Osteoblast (primary cell): ENCODE measurements around a stretch of chr9.

- CAGE, long polyA plus RNA: no peak
- RRBS: no CpG with 5 or more reads among the region's 7 CpGs
Measured at GRCh38 chr9:94998149-94998719, 271.7 kb downstream of the AOPEP start.

DNA sequence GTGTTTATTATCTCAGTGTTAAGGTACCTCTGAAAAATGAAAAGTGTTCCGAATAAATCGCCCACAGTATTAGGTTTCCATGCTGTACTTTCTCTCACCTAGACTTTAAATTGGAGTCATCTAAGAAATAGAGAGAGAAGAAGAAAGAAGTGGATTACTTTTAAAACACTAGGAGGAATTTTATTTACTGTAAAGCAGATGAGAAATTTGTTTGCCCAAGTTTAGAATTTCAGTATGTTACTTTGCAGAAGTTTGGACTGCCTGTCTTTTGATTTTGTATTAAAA lies 279.3 kb downstream of the AOPEP start:
- CAGE, long polyA plus RNA: no peak
- RRBS: no CpG with 5 or more reads among the region's 2 CpGs

GRCh38 chr9:95036623-95037252 lies 280.8 kb downstream of the FANCC start:
- CAGE, long polyA plus RNA: no peak
- RRBS: no CpG with 5 or more reads among the region's 3 CpGs

GRCh38 chr9:95062372-95063198 lies 254.9 kb downstream of the FANCC start:
- CAGE, long polyA plus RNA: no peak
- RRBS: no CpG with 5 or more reads among the region's 16 CpGs

DNA sequence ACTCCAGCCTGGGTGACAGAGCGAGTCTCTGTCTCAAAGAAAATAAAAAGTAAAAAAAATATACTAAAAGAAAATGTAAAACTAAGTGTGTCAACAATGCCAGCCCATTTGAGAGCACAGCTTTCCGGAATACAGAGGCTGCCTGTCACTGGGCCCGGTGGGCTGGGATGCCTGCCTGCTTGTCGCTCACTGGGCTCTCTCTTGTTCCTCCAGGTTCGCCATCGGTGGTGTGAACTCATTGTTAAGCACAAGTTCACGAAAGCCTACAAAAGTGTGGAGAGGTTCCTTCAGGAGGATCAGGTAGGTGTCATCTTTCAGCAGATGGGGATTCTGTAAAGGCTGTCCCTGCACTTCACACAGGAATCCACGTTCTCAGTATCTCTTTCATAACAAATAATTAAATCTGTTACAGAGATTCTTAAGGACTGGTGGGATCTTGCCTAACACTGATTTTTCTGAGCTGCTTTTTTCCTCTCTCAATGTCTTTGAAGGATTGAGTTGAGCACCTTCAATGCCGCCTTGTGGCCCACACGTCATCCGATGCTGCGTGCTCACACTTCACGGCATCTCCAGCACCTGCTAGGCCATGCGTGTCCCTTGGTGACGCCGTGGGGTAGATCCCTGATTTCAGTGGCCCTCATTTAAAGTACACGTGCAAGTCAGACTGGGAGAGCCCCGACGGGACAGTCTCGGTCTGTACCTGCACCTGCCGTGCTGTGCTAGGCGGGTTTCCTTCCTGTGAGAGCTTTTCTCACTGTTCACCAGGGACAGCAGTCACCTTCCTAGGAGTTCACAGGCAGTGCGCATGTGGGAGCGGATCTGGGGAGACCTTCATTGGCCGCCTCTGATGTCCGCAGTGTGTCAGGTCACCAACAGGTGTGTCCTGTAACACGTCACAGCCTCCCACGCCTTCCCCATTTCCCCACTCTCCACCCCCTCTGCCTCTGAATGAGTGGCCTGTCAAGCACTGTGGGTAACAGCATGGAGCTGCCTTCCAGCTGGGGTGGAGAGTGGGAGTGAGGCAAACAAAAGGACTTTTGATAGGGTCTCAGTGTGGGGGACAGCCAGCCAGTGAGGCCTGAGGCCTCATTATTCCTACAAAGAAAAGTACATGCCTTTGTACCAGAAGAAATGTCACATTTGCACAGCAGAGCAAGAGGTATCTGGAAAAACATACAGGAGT lies 236.6 kb downstream of the FANCC start:
- CAGE, long polyA plus RNA: no peak
- RRBS: no CpG with 5 or more reads among the region's 28 CpGs

DNA sequence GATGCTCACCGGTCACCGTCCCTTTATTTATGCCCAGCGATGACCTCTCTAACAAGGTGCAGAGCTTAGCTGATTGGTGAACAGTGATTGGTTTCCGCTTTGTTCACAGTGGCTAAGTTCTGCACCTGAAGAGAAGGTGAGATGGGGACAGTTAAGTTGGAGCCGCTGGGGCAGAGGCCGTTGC lies 232.2 kb downstream of the FANCC start:
- CAGE, long polyA plus RNA: no peak
- RRBS: no CpG with 5 or more reads among the region's 6 CpGs

DNA sequence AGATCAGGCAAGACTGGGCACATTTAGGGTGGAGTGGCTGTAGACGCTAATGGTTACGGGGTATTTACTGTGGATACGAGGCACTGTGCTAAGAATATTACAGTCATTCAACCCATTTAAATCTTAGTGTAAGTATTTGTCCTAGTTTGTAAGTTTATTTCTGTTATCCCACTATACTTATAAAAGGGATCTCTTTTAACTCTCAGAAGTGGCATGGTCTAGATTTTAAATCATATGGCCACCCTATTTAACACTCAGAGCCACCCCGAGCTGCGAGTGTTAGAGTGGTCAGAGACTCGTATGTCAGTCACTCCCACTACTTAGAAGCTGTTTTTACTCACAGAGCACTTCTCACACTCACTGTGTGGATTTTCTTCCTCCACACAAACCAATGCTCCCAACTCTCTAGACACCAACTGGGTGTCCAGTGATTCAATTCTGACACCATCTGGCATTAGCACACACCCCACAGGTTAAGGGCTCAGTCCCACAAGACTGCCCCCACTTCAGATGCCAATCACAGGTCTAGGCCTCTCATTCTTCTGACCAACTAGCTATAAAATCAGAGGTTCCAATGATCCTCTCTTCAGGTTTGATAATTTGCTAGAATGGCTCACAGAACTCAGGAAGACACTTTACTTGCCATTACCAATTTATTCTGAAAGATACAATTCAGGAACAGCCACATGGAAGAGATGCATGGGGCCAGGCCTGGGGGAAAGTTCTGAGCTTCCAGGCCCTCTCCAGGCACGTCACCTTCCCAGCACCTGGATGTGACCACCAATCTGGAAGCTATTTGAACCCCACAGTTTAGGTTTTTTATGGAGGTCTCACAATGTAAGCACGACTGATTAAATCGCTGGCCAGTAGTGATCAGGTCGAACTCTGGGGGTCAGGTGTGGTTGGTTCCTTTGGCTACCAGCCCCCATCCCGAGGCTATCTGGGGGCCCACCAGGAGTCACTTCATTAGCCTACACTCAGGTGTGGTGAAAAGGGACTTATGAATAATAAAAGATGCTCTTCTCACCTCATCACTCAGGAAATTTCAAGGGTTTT lies 174.7 kb downstream of the FANCC start:
- CAGE, long polyA plus RNA: no peak
- RRBS: no CpG with 5 or more reads among the region's 11 CpGs

GRCh38 chr9:95270842-95271061 lies 46.8 kb downstream of the FANCC start:
- CAGE, long polyA plus RNA: no peak
- RRBS: no CpG with 5 or more reads among the region's 2 CpGs

- CAGE, long polyA plus RNA: no peak
- RRBS: no CpG with 5 or more reads among the region's 37 CpGs
Measured at GRCh38 chr9:95515793-95516174, 6.7 kb upstream of the PTCH1 start.

DNA sequence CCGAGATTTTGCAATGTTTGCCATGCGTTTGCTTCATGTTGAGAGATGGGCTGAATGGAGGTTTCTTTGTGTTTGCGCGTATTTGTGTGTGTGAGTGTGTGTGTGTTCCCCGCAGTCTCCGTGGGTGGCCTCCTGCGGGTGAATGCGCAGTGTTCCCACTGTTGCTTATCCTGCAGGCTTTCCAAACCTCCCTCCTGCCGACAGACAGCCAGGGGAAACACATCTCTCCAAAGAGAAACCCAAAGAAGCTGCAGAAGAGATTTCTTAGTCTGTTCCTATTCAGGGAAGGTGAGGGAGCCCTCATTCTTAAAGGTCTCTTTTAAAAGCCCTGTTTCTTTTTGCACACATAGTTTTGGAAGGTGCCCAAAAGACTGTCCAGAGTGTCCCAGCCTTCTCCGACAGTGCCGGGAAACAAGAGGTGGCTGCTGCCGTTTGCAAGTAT lies 103.8 kb upstream of the ERCC6L2 start:
- CAGE, long polyA plus RNA: no peak
- RRBS: 18% methylated on average over 2 of the region's 12 CpGs

GRCh38 chr9:95831487-95832133 lies 43.9 kb upstream of the ERCC6L2 start:
- CAGE, long polyA plus RNA: no peak
- RRBS: no CpG with 5 or more reads among the region's 2 CpGs

DNA sequence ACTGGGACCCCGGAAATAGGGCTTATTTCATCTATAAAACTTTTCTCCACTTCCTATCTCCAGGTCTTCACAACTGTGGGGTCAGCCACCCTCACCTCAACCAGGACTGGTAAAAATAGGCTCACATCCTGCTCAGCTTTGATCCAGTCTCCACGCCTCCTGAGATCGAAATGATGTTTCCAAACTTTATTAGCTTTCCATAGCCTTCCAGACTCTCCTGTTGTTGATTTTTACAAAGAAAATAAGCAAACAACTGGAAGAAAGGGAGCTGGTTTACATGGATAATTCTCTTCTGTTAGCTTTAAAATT lies 172.8 kb downstream of the HSD17B3 start:
- CAGE, long polyA plus RNA: no peak
- RRBS: no CpG with 5 or more reads among the region's 3 CpGs

GRCh38 chr9:96342294-96342628 lies 40.3 kb upstream of the HSD17B3 start:
- CAGE, long polyA plus RNA: no peak
- RRBS: no CpG with 5 or more reads among the region's 7 CpGs

DNA sequence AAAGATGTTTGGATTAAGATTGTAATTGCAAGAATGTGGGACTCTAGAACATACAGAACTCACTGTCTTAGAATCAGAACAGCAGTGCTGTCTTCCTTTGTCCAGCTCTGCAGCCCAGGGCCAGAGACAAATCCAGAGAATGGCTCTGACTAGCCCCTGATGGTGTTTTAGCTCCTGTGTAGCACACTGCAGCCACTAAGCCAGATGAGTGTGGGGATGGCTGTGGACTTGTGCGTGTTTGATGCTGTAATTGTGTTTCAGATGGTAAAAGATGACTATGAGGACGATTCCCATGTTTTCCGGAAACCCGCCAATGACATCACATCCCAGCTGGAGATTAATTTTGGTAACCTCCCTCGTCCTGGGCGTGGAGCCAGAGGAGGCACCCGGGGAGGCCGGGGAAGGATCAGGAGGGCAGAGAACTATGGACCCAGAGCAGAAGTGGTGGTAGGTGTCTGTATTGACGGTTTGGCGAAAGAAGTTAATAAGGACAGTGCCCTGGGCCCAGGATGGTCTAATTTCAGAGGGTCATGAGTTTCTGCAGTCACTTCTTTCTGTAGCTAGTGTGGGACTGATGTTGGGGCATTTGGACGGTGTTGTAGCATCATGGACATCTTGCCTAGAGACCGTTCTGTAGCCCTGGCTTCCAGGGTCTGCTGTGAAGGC lies 38.0 kb downstream of the HABP4 start:
- CAGE, long polyA plus RNA: no peak
- RRBS: 80% methylated on average over 5 of the region's 12 CpGs

DNA sequence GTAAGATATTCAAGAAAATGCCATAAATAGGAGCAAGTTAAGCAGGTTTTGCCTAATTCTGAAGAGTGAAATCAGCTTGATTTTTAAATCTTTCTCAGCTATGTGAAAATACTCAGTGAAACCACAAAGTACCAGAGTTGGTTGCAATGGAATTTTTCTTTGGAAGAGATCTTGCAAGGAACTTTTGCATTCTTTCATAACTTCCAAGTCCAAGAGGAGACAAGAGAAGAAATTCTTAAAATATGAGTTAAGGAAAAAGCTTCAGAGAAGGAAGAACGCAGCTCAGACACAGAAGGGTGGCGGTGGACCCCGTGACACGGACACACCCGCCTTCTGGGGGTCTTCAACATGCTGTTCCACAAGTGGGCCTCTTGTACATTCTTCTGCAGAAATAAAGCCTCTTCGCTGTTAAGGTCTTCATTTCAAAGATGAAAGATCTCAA lies 64.5 kb downstream of the HABP4 start:
- CAGE, long polyA plus RNA: no peak
- RRBS: no CpG with 5 or more reads among the region's 6 CpGs

DNA sequence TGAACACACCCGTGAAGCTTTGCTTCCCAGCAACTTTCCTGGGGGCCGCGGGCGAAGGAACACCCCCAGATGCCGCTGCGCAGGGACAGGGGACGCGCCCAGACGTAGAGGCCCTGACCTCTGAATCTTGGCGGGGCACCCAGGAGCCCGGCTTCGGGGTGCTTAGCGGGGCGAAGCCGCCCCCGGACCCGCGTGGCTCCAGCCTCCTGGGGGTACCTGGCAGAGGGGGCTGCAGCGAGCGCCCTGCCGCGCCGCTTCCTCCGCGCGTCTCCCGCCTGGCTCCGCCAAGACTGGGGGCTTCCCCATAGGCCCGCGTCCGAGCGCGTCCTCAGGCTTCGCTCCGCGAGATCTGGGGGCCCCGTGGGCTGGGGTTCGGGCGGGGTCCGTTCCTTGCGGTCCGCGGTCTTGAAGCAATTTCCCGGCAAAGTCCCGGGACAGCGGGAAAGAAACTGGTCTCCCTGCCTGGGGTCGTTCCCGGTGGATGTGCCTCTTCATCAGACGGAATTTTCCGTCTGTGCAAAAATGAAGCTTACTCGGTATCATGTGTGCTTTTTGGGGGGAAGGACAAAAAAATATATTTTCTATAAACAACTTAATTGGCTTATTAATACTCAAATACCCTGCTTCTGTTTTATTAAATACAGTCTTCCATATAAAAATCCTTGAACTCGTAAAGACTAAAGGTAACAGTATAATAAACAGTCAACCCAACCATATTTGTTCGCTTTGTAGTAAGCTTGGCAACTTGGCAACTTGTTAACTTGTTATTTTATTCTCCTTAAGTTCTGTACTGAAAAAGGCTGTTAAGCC lies 23.2 kb upstream of the ZNF782 start:
- CAGE, long polyA plus RNA: no peak
- RRBS: 11% methylated on average over 2 of the region's 53 CpGs

GRCh38 chr9:97012482-97013003 lies 26.4 kb downstream of the CTSV start:
- CAGE, long polyA plus RNA: no peak
- RRBS: no CpG with 5 or more reads among the region's 19 CpGs

DNA sequence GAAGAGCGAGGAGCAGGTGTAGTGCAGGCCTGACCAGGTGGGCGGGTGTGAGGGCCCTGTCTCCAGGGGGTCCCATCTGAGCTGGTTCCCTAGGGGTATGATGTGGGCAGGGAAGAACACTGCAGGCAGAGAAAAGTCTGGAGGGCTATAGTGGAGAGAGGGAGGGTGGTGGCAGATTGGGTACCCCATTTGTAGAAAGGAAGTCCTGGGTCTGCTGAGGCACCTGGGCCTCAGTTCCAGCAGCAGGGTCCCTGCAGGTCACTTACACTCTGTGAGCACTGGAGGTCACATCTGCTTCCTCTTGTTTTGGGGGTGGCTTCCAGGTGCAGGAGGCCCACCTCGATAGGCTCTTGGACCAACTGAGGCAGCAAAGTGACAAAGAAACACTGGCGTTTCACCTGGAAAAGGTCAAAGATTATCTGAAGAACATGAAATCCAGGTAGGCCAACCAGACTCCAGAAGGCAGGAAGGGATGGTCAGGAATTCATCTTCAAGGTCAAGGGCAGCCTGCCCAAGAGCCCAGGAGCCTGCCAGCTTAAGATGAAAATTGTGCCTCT lies 18.9 kb downstream of the CCDC180 start:
- CAGE, long polyA plus RNA: no peak
- RRBS: no CpG with 5 or more reads among the region's 4 CpGs

DNA sequence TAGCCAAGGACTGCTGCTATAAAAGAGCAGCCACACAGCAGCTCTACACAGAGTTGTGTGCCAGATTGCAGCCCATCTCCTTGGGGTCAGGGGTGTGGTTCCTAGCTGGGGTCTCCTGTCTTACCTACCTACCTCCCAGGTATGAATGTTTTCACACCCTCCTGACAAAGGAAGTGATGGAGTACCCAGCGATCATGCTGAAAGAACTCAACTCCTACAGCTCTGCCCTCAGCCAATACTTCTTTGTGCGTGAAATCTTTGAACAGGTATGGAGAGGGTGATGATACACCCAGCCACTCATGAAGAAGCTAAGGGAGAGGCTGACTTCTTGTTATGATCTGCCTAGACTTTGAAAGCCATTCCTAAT lies 20.4 kb downstream of the CCDC180 start:
- CAGE, long polyA plus RNA: no peak
- RRBS: no CpG with 5 or more reads among the region's 2 CpGs

DNA sequence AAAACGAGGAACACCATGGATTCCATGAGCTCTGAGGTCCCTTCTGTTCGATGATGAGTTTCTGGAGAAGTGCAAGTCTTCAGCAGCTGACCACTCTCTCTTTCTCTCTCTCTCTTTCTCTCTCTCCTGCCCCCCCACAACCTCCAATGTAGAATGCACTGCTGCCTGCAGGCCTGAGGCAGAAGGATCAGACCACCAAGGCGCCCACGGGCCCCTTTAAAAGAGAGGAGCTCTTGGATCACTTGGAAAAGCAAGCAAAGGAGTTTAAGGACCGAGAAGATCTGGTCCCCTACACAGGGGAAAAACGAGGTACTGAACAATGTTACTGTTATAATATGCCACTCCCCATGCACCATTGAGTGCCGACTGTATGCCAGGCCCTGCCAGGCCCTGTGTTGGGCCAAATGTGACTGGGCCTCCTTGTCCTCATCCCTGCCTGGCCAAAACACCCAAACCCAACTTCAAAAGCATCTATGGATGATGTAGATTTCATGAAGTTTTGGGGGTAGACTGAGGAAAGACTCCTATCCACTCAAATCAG lies 44.6 kb downstream of the TMOD1 start:
- CAGE, long polyA plus RNA: no peak
- RRBS: no CpG with 5 or more reads among the region's 7 CpGs